ENCODE results near the genes SLC12A9, MUC3A, TRIM56, PLOD3 and ZNHIT1.

DNA sequence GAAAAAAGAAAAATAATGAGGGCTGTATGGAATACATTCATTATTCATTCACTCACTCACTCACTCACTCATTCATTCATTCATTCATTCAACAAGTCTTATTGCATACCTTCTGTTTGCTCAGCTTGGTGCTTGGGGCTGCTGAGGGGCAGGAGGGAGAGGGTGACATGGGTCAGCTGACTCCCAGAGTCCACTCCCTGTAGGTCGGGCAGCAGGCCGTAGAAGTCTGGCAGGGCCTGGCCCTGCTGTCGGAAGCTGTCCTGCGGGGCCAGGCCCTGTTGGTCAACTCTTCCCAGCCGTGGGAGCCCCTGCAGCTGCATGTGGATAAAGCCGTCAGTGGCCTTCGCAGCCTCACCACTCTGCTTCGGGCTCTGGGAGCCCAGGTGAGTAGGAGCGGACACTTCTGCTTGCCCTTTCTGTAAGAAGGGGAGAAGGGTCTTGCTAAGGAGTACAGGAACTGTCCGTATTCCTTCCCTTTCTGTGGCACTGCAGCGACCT, 2.2 kb downstream of the EPO start:
- RRBS: no CpG with 5 or more reads among the region's 11 CpGs

DNA sequence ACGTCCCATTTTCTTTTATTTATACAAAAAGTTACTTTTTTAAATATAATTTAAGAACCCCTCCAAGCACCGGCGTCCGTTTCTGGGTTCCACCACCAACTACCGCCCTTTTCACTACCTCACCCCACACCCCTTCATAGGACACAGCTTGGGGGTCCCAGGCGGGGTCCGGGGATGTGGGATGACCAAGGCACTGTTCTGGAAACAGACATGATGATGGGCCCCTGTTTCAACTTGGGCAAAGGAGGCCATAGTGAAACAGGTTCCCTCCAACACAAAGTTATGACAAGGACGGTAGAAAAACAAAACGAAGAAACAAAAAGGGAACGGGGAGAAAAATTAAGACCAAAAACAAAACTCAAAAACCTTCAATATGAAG, 24.8 kb downstream of the EPHB4 start:
- RRBS: 95% methylated on average over 6 of the region's 10 CpGs

- RRBS: no CpG with 5 or more reads among the region's 8 CpGs
These were observed 10.9 kb downstream of the EPHB4 start for GRCh38 chr7:100816461-100816803.

DNA sequence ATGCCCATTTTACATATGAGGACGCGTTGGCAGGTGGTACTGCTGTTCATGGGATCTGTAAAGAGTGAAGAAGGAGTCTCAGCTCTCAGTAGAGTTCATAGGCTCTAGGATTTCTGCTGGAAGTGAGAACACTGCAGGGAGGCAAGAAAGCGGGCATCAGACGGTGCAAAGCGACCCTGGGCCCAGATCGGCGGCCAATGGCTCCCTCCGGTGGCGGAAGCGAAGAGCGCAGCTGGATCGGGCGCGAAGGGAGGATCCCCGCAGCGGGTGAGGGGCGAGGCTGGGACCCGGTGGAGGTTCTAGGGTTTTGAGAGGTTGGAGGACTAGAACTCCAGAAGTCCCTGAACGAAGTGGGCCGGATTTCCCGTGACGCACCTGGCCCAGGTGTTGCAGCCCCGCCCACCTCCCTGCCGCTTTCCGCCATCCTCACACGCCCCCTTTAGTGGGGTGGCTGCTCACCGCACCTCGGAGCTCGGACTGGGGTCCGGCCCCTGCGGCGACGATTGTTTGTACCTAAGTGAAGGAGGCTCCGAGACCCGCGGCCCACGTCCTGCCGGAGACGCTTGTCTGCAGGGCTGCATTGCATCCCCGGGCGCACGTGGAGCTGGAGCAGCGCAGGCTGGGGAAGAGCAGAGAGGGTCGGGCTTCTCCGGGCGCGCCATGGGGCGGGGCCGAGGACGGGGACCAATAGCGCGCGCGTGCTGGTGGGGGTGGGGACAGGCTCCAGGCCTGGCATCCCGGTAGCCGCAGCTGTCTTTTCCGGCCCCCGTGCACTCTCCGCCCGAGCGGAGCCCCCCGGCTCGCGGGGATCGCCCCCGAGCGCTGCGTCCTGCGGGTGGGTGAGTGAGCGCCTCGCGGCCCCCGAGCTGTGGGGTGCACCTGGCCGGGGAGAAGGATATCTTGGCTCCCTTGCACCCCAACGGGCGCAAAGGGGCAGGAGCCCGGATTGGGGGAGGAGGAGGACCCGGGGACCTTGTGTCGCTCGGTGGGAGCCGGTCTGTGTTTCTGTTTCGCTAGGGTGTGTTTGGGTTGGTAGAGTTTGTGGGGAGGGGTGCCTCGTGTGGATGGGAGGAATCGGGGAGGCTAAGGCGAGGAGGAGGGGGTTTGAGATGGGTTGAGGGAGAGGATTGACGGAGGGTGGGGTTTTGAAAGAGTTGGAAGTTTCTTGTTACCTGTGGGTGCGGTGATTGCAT, at the start of gene SLC12A9:
TSS of gene SLC12A9 (plus strand) at position 713 of the 1,193 bp plus-strand sequence.
- RRBS: 1% methylated on average over 48 of the region's 87 CpGs

DNA sequence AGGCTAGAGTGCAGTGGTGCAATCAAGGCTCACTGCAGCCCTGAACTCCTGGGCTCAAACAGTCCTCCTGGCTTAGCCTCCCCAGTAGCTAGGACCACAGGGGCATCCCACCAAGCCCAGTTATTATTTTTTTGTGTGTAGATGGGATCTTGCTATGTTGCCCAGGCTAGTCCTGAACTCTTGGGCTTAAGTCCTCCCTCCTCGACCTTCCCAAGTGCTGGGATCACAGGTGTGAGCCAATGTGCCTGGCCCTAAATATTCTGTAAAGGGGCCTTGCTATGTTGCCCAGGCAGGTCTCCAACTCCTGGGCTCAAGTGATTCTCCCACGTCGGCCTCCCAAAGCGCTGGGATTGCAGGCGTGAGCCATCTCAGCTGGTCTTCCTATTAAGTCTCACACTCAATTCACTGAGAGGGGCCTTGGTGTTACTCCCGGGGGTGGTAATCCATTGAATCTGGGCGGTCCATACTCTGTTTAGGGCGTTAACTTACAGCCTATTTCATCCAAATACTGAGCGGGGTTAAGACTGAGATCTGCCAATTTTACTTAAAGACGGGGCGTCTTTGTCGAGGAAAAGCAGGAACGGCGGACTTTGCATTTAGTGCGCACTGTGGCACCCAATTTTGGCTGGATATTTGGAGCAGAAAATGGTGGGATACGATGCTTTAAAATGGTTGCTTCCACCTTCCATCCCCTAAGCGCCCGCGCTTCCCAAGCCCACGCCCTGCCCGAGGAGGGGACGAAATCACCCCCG, 670 bp upstream of the SRRT start:
- RRBS: no CpG with 5 or more reads among the region's 23 CpGs

GRCh38 chr7:100890683-100891110, 1.2 kb upstream of the UFSP1 start:
- RRBS: 24% methylated on average over 1 of the region's 12 CpGs

- RRBS: no CpG with 5 or more reads among the region's 22 CpGs
These were observed at the start of gene MUC3A for GRCh38 chr7:100949053-100949707. Gene MUC3A, plus strand, starts transcription at chr7:100949534.

DNA sequence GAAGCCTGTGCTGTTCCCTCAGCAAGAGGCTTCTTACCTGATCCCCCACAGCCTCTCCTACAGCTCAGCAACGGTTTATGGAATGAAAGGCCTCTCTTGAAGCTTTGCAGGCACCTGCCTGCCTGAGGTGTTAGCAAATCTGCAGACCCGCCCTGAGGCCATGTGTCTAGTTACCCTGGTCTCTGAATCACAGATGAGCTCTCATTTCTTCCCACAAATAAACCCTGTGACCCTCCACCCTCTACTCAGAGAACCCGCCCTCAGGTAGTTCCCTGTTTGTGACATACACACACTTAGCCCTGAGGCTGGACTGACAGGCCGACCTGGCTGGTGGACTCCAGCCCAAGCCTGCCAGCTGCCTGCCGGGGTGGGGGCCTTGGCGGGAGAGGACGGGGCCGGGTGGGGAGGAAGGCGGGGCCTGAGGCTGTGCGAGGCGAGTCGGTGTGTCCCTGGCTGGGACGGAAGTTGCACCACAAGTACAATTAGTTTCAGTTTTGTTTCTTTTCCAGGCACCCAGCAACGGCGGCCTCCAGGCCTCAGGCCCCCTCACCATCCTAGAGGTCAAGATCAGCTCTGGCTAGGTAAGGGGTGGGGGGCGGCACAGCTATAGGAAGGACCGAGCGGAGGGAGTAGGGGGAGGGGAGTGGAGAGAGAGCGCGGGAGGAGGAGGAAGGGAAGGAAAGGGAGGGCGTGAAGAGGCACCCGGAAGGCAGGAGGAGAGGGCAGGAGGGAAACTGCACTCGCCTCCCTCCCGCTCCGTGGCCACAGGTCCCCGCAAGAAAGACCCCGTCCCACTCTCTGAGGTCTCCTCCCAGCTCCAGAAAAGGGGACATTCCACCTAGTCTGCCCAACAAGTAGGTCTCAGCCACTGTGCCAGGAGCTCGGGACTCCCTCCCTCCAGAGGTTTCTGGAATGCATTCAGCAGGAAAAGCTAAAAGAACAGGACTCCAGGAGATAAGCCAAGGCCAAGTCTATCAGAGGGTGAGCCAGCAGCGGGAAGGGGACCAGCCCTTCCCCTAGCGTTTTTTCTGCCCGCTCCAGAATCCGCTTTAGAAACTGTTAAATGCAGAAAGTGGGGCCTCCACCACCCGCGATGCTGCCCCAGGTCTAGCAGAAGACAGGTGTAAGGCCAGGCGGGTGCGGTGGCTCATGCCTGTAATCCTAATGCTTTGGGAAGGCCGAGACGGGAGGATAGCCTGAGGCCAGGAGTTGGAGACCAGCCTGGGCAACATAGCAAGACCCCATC, at the start of gene TRIM56:
TSS of gene TRIM56 (plus strand) at position 491 of the 1,246 bp plus-strand sequence.
- RRBS: no CpG with 5 or more reads among the region's 38 CpGs

DNA sequence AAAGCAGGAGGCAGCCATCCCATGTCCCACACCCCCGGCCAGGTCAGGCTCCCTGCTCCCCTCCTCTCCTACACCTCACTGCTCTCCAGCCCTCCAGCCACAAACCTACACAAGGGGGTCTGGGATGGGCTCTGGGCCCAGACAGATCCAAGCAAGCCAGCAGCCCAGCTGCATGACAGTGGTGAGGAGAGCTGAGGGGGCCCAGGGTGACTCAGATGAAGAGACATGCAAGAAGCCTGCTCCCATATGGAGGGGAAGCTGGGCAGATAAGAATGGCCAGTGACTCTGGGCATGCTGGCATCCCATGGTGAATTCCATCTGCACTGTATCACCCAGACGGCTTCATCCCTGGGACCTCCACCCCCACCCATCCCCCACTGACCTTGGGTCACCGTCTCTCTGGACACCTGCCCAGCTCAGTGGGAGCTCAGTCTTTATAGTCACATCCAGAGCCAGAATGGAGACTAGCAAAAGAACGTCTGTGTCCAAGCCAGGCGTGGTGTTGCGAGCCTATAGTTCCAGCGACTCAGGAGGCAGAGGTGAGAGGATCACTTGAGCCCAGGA, 9.6 kb upstream of the SERPINE1 start:
- RRBS: no CpG with 5 or more reads among the region's 7 CpGs

DNA sequence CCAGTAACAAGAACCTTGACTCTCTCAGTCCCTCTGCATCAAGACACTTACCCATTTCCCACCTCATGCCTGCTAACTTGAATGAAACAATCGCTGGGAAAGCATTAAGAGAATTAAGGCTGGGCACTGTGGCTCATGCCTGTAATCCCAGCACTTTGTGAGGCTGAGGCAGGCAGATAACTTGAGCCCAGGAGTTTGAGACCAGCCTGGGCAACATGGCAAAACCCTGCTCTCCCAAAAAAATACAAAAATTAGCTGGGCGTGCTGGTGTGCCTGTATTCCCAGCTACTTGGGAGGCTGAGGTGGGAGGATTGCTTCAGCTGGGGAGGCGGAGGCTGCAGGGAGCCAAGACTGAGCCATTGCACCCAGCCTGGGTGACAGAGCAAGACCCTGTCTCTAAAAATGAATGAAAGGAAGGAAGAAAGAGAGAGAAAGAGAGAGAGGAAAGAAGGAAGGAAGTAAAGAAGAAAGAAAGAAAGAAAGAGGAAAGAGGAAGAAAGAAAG, 596 bp downstream of the SERPINE1 start:
- RRBS: no CpG with 5 or more reads among the region's 3 CpGs

DNA sequence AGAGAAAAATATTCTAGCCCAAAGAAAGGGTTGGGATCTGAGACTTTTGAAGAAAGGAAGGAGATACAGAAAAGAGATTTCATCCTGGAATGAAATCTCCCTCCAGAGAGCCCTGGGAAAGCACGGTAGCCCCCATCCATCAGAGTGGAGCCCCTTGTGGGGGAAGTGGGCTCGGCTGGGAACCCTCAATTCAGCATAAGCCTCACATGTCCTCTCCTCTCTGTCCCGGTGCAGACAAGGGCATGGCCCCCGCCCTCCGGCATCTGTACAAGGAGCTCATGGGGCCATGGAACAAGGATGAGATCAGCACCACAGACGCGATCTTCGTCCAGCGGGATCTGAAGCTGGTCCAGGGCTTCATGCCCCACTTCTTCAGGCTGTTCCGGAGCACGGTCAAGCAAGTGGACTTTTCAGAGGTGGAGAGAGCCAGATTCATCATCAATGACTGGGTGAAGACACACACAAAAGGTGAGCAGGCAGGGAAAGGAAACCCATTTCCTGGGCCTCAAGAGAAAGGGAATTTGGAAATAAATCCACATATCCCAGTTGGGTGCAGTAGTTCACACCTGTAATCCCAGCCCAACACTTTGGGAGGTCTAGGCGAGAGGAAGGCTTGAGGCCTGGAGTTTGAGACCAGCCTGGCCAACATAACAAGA, 3.4 kb downstream of the SERPINE1 start:
- RRBS: 93% methylated on average over 2 of the region's 12 CpGs

DNA sequence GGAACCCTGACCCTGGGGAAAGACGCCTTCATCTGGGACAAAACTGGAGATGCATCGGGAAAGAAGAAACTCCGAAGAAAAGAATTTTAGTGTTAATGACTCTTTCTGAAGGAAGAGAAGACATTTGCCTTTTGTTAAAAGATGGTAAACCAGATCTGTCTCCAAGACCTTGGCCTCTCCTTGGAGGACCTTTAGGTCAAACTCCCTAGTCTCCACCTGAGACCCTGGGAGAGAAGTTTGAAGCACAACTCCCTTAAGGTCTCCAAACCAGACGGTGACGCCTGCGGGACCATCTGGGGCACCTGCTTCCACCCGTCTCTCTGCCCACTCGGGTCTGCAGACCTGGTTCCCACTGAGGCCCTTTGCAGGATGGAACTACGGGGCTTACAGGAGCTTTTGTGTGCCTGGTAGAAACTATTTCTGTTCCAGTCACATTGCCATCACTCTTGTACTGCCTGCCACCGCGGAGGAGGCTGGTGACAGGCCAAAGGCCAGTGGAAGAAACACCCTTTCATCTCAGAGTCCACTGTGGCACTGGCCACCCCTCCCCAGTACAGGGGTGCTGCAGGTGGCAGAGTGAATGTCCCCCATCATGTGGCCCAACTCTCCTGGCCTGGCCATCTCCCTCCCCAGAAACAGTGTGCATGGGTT, 10.7 kb downstream of the SERPINE1 start:
- RRBS: no CpG with 5 or more reads among the region's 11 CpGs

- RRBS: 2% methylated on average over 10 of the region's 24 CpGs
These were observed 684 bp downstream of the AP1S1 start for GRCh38 chr7:101154860-101155459.

DNA sequence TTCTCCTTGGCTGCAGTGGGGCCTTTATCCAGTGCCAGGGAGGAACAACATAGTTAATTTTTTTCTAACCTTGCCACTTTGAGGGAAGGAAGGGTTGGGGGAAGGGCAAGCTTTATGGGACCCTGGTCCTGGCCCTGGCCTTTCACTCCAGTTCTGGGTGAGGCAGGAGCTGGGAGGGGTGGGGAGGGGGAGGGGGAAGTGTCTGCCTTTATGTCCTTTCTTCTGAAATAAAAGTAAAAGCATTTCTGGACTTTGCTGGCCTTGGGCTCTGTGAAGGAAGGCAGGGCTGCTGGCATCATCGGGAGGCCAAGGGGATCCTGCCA, 4.4 kb downstream of the VGF start:
- RRBS: no CpG with 5 or more reads among the region's 1 CpG

DNA sequence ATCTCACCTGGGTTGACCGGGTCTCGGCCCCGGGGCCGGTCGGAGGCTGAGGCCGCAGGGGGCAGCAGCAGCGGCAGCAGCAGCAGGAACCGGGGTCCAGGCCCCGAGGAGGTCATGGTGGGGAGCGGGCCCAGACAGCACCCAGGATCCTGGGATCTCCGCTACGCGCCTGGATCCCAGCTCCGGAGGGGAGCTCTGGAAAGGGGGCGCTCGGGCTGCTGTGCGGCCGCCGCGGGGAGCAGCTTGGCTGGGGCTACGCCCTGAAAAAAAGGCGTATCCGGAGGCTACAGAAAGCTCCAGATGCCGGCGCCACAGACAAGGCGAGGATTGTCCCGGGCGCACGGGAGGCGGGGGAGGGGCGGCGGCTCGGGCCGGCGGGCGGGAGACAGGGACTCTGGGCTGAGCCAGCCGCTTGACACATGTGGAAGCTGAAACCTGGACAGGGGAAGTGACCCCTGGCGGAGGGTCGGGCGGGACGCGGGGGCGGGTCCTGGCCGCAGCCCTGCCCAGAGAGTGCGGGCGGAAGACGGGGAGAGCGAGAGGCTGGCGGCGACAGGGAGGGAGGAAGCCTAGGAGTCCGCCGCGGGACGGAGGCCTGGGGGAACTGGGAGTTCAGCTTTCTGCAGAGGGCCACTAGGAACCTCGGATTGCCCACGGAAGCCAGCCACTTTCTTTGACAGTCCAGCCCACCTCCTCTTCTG, at the start of gene PLOD3:
TSS of gene PLOD3 (minus strand) at position 423 of the 701 bp plus-strand sequence.
- RRBS: 3% methylated on average over 22 of the region's 56 CpGs

GRCh38 chr7:101217860-101218816, at the start of gene ZNHIT1:
Gene ZNHIT1, plus strand, starts transcription at chr7:101218165.
- RRBS: 1% methylated on average over 10 of the region's 41 CpGs

DNA sequence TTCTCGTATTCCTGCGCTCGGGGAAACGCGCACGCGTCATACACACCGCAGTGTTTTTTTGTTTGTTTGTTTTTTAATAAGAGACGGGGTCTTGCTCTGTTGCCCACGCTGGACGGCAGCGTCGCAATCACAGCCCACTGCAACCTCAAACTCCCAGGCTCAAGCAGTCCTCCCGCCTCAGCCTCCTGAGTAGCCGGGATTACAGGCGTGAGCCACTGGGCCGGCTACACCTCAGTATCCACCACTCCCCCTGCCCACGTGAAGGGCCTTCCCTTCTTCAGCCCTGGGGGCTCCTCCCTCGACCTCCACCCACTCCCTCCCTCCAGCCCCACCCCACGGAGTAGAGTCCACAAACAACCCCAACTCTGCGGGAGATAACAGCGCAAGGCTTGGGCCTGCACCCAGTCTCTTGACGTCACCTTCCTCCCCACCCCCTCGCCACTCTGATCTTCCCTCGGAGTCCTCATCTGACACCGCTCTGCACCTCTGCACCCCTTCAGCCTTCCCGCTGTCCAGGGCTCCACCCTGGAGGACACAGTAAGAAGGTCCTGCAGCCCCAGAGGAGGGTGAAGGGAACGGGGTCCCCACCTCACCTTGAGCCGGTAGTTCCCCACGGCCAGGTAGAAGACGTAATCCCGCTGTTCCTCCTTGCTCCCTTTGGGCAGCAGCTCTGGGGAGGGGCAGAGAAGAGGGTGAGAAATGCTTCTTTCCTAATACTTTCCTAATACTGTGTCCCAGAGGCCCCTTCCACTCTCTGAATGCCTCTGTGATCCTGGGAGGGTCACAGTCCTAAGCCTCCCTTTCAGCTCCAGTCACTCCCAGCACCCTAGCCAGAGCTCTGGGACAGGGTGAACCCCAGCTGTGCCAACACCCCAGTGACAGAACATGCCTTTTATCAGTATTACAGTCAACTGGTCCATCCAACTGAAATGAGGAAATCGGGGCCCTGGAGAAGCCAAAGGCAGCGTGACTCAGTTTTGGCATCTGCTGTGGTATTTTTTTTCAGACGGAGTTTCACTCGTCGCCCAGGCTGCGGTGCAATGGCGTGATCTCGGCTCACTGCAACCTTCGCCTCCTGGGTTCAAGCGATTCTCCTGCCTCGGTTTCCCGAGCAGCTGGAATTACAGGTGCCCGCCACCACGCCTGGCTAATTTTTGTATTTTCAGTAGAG, 3.0 kb upstream of the CLDN15 start:
- RRBS: no CpG with 5 or more reads among the region's 46 CpGs

- RRBS: 1% methylated on average over 5 of the region's 18 CpGs
These were observed 39.4 kb downstream of the COL26A1 start for GRCh38 chr7:101401867-101402612.

DNA sequence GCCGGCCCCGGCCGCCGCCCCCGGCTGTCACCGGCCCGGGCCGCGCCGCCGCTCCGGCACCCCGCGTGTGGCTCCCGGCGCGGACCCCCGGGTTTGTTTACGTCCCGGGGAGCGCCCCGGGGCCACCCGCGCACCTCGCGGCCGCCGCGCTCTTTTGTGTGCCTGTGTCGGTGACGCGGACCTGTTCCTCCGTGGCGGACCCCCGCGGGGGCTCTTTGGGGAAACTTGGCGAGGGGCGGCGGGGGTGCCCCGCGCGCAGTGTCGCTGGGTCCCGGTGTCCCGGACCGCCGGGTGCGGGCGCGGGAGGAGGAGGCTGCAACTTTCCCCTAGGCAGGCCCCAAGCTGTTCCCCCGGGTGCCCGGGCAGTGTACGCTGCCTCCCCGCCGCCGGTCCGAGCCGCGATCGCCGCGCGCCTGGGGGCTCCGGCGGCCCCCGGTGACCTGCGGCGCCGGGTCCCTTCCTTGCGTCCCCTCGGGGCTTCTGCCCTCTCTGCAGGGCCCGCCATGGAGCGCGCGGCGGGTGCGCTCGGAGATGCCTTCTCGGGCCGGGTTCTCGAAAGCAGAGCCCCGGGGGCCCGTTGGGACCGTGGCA, 494 bp upstream of the CUX1 start:
- RRBS: 2% methylated on average over 24 of the region's 84 CpGs

- RRBS: no CpG with 5 or more reads among the region's 22 CpGs
These were observed 44.1 kb downstream of the CUX1 start for GRCh38 chr7:101861201-101862187.

Data from Ishikawa (cell line).